Sternocleidomastoid (tissue), 1 donor: ENCODE measurements around the gene COL27A1.

DNA sequence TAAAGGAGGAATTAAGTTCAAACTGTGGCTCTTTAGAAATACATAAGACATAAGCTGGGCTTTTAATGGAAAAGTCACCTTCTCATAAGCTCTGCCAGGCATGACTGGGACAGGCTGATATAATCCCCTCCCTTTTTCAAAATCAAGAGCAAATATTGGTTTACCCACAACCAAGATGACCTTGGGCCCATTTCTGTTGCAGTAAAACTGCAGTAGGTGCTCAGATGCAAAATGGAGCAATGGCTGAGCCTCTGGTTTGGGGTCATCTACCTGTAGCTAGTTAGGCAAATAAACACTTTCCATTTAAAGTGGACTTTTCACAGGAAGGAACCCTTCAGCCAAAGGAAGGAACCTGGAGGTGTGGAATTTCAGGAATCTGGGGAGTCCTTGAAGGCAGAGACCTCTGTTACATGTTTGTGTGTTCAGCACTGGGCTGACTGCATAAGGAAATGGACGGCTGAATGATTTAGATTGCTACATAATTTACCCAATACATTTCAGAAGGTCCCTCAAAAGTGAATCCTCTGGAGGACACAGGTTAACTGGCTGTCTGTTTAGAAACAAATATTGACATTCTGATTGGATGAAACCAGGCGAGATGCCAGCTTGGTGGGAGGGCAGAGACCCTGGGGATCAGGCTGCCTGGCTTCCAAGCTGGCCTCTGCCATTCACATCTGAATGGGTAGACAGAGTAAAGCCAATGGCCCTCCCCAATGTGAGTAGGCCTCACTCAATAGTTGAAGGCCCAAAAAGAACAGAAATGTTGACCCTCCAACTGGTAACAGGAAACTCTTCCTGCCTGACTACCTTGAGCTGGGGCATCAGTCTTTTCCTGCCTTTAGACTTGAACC is 170.0 kb upstream of the ZNF618 start:
- PRO-cap: no peak

- PRO-cap: no peak
These were observed 520 bp upstream of the KIF12 start for GRCh38 chr9:114099661-114099963.

- PRO-cap: unidirectional peak, plus-strand start at chr9:114155450
These were observed at the start of gene COL27A1 for GRCh38 chr9:114155277-114155854. TSS of gene COL27A1 (plus strand) at chr9:114155537.

GRCh38 chr9:114178947-114179251 is 23.6 kb downstream of the COL27A1 start:
- PRO-cap: no peak

GRCh38 chr9:114249618-114250775 is 72.9 kb upstream of the ORM1 start:
- PRO-cap: no peak

- PRO-cap: no peak
These were observed 3.8 kb upstream of the ORM1 start for GRCh38 chr9:114318997-114319590.

DNA sequence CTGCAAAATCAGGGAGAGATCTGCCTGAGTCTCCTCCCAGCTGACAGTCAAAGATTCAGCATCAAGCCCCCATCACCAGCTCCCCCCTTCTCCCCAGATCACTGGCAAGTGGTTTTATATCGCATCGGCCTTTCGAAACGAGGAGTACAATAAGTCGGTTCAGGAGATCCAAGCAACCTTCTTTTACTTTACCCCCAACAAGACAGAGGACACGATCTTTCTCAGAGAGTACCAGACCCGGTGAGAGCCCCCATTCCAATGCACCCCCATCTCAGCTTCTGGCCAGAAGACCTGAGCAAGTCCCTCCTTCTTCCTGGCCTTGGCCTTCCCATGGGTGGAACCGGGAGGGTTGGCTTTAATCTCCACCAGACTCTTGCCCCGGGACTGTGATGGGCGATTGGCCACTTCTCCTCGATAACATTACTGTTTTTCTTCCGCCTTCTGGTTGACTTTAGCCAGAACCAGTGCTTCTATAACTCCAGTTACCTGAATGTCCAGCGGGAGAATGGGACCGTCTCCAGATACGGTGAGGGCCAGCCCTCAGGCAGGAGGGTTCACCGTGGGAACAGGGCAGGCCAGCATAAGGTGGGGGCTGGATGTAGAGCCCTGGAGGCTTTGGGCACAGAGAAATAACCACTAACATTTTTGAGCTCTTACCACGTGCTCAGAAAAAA is 805 bp downstream of the ORM2 start:
- PRO-cap: no peak

DNA sequence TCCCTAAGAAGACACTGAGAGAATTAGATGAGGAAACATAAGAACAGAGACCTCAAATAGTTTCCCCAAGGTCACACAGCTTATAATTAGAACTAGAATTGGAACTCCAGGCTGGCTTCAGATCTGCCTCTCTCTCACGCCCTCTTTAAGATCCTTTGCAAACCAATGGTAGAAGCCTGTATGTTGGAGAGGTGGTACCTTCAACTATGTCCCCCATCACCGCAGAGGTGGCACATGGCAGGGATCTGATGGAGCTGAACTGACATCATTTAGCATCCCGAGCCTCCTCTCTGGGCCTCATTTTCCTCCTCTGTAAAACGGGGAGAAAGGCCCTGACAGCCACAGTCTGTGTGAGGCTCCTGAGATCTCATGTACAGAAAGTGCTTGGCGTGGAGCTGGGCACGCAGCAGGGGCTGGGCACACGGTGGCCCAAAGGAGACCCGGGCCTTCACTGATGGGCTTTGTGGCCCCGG is 1.4 kb downstream of the ORM2 start:
- PRO-cap: no peak

- PRO-cap: no peak
These were observed 17.7 kb downstream of the AKNA start for GRCh38 chr9:114369880-114370738.

- PRO-cap: no peak
These were observed 1.3 kb downstream of the TMEM268 start for GRCh38 chr9:114612036-114613158.

GRCh38 chr9:114657453-114657609 is 274 bp downstream of the TEX53 start:
- PRO-cap: no peak

DNA sequence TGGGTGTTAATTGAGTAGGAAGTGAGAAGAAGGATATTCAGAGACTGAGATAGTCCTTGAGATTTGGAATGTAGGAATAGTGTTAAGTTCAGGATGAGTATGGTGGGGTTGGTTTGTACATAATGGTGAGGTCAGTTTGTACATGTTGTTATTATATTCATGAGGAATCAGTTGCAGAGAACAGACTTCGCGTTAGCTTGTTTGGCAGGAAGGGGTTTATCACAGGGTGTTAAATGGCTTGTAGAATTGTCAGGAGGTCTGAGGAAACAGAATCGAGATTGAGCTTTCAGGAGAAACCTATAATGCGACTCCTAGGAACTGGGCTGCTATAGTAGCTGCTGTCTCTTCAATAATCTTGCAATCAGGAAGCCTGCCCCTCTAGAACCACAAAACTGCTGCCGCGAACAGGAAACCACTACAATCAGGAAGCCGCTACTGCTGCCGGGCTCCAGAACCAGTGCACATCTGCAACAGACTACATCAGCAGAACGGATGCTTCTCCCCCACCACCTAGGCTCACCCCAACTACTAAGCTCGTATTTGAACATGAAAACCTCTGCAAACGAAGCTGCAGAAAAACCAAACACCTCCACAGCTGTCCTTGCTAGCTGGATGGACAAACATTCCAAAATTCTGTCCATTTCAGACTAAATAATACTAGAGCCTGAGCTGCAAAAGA is 31.7 kb downstream of the TNFSF8 start:
- PRO-cap: no peak

- PRO-cap: no peak
These were observed 20.8 kb downstream of the TNFSF8 start for GRCh38 chr9:114909600-114910077.

DNA sequence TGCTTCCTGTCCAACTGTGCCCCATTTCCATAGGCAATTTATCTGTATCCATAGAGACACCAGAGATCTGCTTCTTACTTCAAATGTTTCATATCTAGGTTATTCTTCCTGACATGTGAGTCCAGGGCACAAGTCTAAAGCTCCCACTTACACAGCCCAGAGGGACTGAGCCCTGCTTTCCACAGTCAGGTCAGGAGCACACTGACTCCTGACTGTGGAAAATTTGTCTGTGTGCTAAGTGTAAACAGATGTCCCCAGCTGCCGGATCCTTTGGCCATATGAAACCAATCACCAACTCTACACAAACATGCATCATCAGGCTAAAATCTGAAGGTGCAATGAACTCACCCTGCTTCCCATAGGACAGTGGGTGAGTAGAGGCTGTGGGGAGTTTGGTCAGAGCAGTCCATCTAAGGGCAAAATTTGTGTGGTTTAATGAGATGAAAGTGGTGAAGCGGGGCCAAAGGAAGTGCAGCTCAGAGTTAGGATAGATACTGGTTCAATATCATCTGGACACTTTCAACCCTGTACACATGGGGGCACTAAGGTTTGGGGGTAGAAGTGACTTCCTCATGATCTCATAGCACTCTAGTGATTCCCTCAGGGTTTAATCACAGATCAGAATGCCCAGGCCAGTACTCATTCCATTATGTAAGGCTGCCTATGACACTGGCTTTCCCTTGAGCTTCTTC is 85.3 kb upstream of the TNC start:
- PRO-cap: no peak

GRCh38 chr9:115281861-115282346 is 163.9 kb upstream of the TNC start:
- PRO-cap: unidirectional peak, minus-strand start at chr9:115282081

- PRO-cap: no peak
These were observed 277.4 kb upstream of the TNC start for GRCh38 chr9:115395231-115395938.

DNA sequence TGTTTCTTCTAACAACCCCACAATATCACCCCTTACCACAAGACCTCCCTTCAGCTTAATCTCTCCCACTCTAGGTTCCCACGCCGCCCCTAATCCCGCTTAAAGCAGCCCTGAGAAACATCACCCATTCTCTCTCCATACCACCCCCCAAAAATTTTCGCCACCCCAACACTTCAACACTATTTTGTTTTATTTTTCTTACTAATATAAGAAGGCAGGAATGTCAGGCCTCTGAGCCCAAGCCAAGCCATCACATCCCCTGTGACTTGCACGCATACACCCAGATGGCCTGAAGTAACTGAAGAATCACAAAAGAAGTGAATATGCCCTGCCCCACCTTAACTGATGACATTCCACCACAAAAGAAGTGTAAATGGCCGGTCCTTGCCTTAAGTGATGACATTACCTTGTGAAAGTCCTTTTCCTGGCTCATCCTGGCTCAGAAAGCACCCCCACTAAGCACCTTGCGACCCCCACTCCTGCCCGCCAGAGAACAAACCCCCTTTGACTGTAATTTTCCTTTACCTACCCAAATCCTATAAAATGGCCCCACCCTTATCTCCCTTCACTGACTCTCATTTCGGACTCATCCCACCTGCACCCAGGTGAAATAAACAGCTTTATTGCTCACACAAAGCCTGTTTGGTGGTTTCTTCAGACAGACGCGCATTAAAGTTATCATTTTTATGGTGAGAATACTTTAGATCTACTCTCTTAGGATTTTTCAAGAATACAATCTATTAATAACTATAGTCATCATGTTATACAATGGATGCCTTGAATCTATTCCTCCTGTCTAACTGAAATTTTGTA is 360.5 kb upstream of the TNC start:
- PRO-cap: no peak

- PRO-cap: no peak
These were observed 497.9 kb upstream of the TNC start for GRCh38 chr9:115615837-115616264.

- PRO-cap: no peak
These were observed 214.2 kb upstream of the PAPPA start for GRCh38 chr9:115939432-115939790.

DNA sequence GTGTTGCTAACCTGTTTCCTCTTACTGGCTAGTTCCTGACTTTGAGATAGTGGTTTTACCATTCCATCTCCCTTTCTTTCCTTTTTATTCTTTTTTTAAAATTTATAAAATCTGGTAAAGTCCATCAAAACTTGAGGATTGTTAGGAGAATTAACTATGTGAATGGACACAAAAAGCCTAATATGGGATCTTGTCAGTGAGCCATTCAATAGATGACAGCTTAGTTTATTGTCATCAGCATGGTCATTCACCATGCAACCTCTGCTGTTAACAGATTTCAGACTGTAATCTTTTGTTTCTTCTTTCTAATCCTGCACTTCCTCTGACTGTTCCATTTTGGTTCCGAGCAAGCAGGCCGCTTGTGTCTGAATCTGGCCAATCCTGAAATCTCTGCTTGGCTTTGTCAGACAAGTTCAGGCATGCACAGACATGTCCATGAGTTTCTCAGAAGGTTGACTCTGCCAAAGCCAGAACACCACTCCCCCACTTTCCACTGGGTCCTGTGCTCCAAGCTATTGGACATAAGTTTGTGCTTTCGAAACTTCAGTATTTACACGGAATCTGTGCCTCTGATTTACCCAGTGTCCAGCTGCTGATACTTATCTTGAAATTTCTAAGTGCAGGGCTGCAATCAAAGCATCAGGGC is 209.6 kb upstream of the PAPPA start:
- PRO-cap: no peak